Skeletal muscle tissue (tissue), 7 donors: ENCODE data around the gene DSG1.

- PRO-cap, 3 experiments: peak in 3 of 3 experiments; most common plus-strand start chr18:26549958 (in 2); most common minus-strand start chr18:26549807 (in 3)
- RAMPAGE, long total RNA: no peak
- RRBS, 2 experiments: 2 to 3% methylated on average over 24 of the region's 31 CpGs
Measured at GRCh38 chr18:26549723-26550038, 1.3 kb upstream of the KCTD1 start.

GRCh38 chr18:27142550-27143448, 42.3 kb downstream of the CHST9 start:
- PRO-cap, 3 experiments: no peak in any of the 3 experiments
- RAMPAGE, long total RNA: no peak
- RRBS, 2 experiments: no CpG with 5 or more reads among the region's 3 CpGs

DNA sequence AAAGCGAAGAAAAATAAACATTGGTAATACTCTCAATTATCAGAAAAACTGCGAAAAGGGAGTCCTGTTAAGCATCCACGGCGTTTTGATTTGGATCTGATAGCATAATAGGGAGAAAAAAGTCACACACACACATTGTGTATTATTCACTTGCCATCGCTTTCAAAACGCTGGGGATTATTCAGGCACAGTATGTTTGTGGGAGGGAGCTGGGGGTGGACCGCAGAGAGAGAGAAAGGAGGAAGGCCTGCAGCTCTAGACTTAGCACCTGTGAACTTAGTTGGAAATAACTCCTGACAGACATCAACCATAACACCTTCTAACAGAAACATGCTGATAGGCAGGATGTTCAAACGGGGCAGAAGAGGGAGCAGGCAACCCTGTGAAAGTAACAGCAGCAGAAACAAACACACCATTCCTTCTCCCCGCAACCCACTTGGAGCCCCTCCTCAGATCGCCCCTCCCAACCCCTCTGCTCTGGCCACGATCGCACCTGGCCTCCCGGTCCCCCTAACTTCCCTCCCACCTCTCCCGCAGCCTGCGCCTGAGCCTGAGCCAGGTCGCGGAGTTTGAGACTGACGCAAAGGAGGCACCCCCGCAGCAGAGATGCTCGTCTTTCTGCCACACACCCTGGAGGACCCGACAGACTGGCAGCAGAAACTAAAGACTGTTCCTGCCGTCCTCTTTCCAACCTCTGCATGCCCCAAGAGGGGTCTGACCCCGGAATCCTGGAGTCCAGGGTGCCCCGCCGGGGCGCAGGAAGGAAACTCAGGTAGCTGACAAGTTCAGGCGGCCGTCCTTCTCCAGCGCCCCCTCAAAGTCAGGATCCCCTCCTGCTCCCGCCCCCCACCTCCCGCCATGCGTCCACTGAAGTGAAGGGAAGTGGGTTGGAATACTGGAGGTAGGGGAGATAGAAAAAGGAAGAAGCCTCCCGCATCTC, 782 bp downstream of the CHST9 start:
- PRO-cap, 3 experiments: no peak in any of the 3 experiments
- RAMPAGE, long total RNA: no peak
- RRBS, 2 experiments: no CpG with 5 or more reads among the region's 33 CpGs

DNA sequence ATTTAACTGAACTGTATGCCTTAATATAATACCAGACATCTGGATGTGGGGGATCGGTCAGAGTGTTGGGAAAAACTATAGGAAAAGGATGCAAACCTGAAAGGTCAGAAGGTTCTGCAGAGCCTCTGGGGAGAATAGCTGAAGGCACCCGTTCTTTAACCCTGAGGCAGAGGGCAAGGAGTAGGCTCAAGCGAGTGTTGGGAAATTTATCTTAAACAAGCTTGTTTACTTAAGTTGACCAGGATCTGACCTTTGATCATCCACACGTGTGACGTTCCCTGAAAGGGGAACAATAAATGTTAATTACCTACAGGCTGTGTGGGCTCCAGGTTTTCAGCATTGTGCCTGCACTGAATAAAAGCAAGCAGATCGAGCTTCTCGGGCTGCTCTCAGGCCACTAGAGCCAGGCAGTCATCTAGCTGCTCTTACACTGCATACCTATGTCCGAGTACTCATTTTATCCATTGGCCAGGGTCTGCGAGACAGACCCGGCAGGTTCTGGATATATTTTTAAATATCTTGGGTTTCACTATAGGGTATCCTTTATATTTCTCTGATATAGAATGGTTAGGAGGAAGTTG, 400.6 kb upstream of the CHST9 start:
- PRO-cap, 3 experiments: no peak in any of the 3 experiments
- RAMPAGE, long total RNA: no peak
- RRBS, 2 experiments: no CpG with 5 or more reads among the region's 10 CpGs

DNA sequence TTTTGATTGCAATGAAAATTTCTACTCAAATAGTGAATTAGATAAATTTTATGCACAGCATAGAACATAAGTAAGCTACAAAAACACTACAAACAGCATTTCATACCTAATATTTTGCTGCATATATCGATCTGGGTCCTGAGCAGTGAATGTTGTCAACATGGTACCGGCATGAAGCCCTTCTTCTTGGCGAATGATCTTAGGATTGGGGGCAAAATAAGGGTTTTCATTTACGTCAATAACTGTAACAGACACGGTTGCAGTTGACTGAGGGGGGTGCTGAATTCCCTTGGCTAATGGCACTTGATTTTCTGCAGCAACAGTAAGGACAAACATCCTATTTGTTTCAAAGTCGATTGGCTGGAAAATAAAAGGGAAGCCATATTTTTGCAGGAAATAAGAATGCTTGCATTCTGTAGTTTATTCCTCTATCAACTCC, 186.9 kb downstream of the CDH2 start:
- PRO-cap, 3 experiments: no peak in any of the 3 experiments
- RAMPAGE, long total RNA: no peak
- RRBS, 2 experiments: no CpG with 5 or more reads among the region's 6 CpGs

DNA sequence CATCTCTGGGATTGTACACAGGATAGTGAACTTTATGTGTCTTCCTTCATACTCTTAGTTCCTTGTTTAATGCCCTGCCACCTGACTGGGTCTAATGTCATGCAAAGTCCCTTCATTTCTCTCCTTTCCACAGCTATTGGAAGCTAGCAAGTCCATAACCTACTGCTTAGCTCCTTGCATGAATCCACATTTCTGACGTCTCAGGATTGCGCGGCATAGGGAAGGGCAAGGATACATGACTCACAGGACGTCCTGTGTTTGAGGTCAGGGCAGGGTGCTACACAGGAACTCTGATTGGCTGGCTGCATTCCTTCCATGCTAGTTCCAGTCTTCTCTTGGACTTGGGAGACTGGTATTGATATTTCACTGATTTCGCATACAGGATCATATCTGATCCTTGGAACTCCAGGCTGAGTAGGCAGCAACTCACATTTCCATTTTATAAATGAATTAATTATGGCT, 137.9 kb downstream of the CDH2 start:
- PRO-cap, 3 experiments: no peak in any of the 3 experiments
- RAMPAGE, long total RNA: no peak
- RRBS, 2 experiments: no CpG with 5 or more reads among the region's 5 CpGs

- PRO-cap, 3 experiments: no peak in any of the 3 experiments
- RAMPAGE, long total RNA: no peak
- RRBS, 2 experiments: no CpG with 5 or more reads among the region's 2 CpGs
Measured at GRCh38 chr18:29660732-29661123, 1381.8 kb downstream of the DSC3 start.

DNA sequence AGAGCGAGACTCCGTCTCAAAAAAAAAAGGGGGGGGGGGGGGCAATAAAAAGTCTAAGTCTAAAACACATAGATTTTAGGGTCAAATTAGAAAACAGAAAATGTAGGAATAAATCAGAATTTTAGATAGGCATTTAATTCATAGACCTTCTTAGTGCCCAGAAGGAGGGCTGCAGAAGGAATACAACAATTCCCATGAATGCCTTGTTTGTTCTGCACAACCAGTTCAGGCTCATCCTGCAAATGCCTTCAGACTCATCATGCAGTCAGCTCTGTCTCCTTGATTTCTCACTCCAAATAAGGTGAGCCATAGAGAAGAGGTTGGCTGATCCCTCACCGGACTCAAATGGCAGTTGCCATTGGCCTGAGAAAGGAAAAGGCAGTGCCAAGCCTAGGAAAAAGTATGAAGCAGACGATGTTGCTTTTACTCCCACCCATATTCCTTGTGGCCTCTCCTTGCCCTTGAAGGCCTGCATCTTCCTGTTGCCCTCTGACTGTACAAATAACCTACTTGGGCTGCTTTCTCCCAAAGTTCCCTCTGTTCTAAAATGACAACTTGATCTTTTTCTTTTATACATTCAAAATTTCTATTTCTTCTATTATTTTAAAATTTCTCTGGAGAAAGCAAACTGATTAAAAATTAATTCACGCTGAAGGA, 50.3 kb downstream of the DSC3 start:
- PRO-cap, 3 experiments: no peak in any of the 3 experiments
- RAMPAGE, long total RNA: no peak
- RRBS, 2 experiments: no CpG with 5 or more reads among the region's 5 CpGs

- PRO-cap, 3 experiments: no peak in any of the 3 experiments
- RAMPAGE, long total RNA: no peak
- RRBS, 2 experiments: no CpG with 5 or more reads among the region's 3 CpGs
Measured at GRCh38 chr18:31024113-31024570, 18.4 kb downstream of the DSC3 start.

GRCh38 chr18:31099442-31099831, 2.8 kb downstream of the DSC2 start:
- PRO-cap, 3 experiments: no peak in any of the 3 experiments
- RAMPAGE, long total RNA: no peak
- RRBS, 2 experiments: no CpG with 5 or more reads among the region's 3 CpGs

DNA sequence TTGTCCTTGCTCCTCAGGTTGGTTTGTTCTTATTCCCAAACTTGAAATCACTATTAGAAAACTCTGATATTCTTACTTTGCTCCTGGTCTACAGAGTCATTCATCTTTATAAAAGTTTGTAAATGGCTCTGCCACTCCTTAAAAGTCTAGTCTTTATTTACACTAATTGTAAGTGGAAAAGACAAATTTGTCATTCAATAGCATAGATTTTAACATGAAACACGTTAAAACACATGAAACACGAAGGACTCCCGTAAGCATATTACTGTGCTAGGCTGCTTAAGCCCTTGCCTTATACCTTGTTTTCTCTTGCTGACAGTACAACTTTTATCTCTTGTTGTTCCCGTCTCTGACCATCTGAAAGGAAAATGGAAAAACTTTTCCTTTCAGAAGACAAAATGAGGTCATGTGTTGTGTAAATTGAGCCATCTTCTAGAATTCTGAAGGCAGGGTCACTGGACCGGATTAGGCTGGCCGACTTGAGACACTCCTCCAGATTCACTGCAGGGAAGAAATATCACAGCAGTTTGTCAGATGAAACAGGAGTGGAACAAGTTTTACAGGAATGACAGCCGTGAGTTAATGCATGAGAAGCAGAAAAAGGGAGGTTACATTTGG, 5.5 kb downstream of the DSC1 start:
- PRO-cap, 3 experiments: no peak in any of the 3 experiments
- RAMPAGE, long total RNA: no peak
- RRBS, 2 experiments: no CpG with 5 or more reads among the region's 7 CpGs

- PRO-cap, 3 experiments: no peak in any of the 3 experiments
- RAMPAGE, long total RNA: no peak
- RRBS, 2 experiments: no CpG with 5 or more reads among the region's 4 CpGs
Measured at GRCh38 chr18:31204951-31205226, 42.2 kb upstream of the DSC1 start.

DNA sequence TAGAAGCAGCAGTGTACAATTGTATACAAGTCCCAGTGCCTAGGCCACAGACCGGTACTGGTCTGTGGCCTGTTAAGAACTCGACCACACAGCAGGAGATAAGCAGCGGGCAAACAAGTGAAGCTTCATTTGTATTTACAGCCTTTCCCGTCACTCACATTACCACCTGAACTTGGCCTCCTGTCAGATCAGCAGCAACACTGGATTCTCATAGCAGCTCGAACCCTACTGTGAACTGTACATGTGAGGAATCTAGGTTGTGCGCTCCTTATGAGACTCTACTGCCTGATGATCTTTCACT, 60.8 kb upstream of the DSC1 start:
- PRO-cap, 3 experiments: no peak in any of the 3 experiments
- RAMPAGE, long total RNA: no peak
- RRBS, 2 experiments: no CpG with 5 or more reads among the region's 6 CpGs

DNA sequence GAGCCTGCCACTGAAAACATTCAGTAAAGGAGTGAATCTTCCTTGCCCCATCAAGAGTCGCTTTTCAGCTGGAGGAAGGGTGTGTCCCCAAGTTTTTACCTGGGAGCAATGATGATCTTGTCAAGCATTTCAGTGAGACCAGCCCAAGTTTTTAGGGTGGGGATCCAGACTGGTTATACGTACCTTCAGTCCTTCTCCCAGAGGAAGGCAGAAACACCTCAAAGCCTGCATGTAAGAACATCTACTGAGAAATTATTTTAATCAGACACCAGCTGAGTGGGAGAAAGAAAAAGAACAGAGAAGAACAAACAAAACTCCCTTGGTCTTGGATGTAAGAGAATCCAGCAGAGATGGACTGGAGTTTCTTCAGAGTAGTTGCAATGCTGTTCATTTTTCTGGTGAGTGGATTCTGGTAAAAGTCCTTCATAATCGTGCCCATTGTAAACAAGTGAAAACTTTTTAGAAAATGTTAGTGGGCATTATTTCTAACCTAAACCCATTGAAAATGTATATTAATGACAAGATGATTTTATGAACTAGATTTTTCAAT, at the start of gene DSG1:
DSG1 (plus strand) TSS at position 210 of the 550 bp plus-strand sequence.
- PRO-cap, 3 experiments: no peak in any of the 3 experiments
- RAMPAGE, long total RNA: no peak
- RRBS, 2 experiments: no CpG with 5 or more reads among the region's 3 CpGs

- PRO-cap, 3 experiments: no peak in any of the 3 experiments
- RAMPAGE, long total RNA: no peak
- RRBS, 2 experiments: no CpG with 5 or more reads among the region's 6 CpGs
Measured at GRCh38 chr18:31982948-31983591, 35.6 kb upstream of the RNF125 start.

GRCh38 chr18:32201972-32202542, 12.2 kb downstream of the MEP1B start:
- PRO-cap, 3 experiments: no peak in any of the 3 experiments
- RAMPAGE, long total RNA: no peak
- RRBS, 2 experiments: no CpG with 5 or more reads among the region's 2 CpGs

- PRO-cap, 3 experiments: no peak in any of the 3 experiments
- RAMPAGE, long total RNA: no peak
- RRBS, 2 experiments: no CpG with 5 or more reads among the region's 2 CpGs
Measured at GRCh38 chr18:32208076-32208425, 18.2 kb downstream of the MEP1B start.

DNA sequence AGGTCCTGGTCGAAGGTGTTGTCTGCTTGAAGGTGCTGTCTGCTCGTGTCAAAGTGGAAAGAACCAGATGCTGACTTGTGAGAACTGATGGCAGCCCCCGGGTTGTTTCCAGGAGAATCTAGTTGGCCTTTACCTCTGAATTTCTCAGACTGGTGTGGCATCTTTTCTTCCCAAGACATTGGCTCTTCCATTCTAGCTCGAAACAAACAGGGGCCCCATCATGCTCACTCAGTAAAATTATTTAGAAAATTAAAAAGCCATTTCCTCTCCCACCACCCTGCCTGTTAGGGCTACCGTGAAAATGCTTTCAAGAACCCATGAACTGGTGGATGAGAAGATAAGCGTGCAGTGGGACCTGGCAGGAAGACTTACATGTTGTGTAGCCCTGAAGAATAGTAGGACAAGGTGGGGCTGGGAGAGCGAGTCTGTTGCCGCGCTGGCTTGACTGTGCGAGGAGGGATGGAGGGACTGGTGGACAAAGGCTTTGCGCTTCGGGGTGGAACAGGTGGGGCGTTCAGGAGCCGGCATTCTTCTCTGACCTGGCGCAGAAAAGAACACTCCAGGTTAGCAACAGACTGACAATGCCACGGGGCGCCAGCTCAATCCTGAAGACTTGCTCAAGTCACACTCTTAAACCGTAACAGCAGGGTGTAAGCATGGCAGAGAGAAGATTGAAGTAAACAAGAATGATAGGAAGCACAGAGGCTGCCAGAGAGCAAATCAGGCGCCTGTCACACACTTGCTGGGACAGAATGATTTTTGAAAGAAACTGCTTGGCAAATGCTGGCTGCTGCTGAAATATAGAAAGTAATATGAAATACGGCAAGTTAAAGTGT, 80.2 kb downstream of the MEP1B start:
- PRO-cap, 3 experiments: no peak in any of the 3 experiments
- RAMPAGE, long total RNA: no peak
- RRBS, 2 experiments: no CpG with 5 or more reads among the region's 20 CpGs

DNA sequence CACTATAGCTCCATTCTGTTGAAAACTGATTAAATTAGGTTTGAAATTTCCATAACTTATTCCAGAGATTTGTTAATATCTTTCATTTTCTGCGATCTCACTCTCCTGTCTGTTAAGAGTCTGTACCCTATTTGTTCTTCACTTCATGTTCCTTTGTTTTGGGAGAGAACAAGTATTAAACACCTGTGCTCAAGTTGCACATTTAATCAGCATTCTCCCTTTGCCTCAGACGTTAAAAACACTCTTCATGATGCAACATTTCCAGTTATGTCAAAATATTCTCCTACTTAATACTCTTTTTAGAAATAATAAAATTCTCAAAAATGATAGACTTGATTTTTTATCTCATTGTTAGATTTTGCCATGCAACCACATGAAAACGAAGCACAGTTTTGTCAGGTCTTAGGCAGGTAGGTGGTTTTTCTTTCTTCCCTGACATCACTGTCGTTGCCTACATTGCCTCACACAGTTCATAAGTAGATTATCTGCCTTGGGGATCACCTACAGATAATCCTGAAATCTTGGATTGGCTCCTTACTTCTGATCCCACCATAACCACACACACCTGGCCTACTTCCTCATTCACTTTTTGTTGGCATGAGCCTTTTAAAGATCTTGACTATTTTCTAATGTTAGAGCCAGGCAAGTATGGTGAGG, 109.8 kb downstream of the GAREM1 start:
- PRO-cap, 3 experiments: no peak in any of the 3 experiments
- RAMPAGE, long total RNA: no peak
- RRBS, 2 experiments: no CpG with 5 or more reads among the region's 4 CpGs

GRCh38 chr18:32378596-32379276, 91.9 kb downstream of the GAREM1 start:
- PRO-cap, 3 experiments: no peak in any of the 3 experiments
- RAMPAGE, long total RNA: no peak
- RRBS, 2 experiments: no CpG with 5 or more reads among the region's 6 CpGs